Hair follicular keratinocyte (primary cell): ENCODE results near the gene PRKCZ.

- RAMPAGE, long total RNA, result no peak
These were observed 2.7 kb upstream of the MRPL20 start for GRCh38 chr1:1409828-1410212.

- RAMPAGE, long total RNA, result no peak
These were observed 3.2 kb upstream of the VWA1 start for GRCh38 chr1:1432253-1432761.

- RAMPAGE, long total RNA, result no peak
These were observed 2.8 kb upstream of the SSU72 start for GRCh38 chr1:1577282-1577962.

DNA sequence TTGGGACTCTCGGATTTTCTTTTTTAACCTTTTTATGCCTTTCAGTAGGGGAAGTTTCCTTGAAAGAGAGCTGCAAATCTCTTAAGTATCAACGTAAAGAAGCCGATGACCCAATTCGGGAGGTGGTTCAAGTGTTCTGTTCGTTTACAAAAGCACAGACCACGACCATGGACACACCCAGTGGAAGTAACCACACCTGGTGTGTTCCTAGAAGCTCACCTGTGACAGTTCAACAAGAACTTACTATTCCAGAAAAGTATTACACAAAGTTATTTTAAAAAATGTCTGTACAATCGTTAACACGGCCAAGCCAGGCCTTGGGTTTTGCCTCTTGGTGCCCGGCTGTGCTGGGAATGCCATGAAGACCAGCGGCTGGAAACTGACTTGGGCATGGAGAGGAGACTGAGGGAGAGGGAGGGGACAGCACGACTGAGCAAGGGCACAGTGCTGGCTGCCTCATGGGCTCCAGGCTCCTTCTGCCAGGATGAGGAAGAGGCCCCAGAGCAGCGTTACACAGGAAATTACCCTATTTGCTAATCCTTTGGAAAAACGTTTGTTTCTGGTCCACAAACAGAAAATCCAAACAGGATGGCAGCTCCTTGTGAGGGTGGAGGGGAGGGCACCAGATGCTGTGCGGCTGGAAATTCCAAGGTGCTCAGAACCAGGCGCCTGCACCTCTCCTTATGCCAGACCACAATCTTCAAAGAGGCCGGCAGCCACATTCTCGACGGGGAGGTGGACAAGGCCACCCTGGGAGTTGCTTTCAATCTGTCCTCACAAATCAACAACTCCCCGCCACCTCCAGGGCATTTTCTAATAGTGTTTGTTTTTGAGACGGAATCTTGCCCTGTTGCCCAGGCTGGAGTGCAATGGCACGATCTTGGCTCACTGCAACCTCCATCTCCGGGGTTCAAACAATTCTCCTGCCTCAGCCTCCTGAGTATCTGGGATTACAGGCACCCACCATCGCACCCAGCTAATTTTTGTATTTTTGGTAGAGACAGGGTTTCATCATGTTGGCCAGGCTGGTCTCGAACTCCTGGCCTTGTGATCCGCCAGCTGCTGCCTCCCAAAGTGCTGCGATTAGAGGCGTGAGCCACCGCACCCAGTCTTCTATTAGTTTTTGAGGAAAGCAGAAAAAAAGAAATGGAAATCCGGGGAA lies 4.2 kb upstream of the CDK11B start:
- RAMPAGE, long total RNA, result no peak

DNA sequence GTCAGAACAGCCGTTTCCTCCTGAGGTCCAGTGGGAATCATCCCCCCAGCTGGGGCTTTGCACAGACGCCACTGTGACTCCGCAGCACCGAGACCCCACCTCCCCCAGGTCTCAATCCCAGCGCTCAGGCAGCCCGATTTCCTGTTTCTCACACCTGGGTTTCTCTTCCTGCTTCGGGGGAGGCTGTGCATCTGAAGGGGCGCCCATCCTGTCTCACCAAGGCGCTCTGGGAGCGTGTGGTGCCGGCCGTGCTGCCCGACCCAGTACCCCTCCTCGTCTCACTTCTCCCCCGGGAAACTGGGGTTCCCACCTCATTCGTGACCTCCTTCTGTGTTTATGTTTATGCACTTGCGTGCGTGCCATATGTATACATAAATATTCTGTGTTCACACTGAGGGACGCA lies 14.7 kb downstream of the SLC35E2B start:
- RAMPAGE, long total RNA, result no peak

DNA sequence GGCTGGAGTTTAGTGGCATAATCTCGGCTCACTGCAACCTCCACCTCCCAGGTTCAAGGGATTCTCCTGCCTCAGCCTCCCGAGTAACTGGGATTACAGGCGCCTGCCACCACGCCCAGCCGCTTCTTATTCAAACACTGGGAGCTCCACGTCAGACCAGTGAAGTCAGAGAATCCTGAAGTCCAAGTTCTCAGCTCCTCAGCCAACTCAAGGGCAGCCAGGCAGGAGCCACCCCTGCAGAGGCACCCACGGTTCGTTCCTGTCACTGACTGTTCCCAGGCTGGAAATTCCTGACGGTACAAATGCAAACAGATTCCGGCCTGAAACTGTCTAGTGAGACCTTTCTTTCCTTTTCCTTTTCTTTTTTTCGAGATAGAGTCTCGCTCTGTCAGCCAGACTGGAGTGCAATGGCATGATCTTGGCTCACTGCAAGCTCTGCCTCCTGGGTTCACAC lies 11.7 kb downstream of the SLC35E2B start:
- RAMPAGE, long total RNA, result no peak

GRCh38 chr1:1745516-1746657 lies 21.7 kb upstream of the CDK11A start:
- RAMPAGE, long total RNA, result no peak

GRCh38 chr1:1756149-1757289 lies 21.8 kb downstream of the NADK start:
- RAMPAGE, long total RNA, result no peak

- RAMPAGE, long total RNA, result no peak
These were observed 19.4 kb downstream of the NADK start for GRCh38 chr1:1758531-1759659.

DNA sequence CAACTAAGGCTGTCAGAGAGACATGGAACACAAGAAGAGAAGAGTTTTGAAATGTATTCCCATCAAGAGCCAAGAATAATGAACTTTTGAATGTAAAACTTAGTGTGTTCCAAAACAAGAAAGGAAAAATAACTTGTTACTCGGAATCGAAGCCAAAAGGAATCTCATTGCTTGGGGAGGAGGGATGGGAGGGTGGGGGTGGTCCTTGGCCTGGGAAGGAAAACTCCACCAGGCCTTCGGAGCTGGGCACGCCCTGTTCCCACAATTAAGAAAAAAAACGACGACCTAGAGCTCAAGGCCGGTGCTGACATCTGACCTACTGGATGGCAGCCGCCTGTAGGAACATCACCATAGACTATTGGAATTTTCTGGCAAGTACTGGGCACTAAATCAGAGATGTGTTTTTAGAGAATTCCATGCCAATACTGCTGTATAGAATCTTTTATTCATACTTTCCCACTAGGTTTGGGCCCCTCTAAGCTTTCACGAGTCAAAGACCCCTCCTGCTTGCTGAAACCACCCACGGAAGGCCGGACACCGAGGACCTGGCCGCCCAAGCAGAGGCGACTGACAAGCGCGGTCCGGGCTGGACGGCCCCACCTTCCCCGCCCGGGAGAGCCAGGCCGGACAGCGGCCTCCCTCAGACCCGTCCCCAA lies 709 bp downstream of the NADK start:
- RAMPAGE, long total RNA, result no peak

DNA sequence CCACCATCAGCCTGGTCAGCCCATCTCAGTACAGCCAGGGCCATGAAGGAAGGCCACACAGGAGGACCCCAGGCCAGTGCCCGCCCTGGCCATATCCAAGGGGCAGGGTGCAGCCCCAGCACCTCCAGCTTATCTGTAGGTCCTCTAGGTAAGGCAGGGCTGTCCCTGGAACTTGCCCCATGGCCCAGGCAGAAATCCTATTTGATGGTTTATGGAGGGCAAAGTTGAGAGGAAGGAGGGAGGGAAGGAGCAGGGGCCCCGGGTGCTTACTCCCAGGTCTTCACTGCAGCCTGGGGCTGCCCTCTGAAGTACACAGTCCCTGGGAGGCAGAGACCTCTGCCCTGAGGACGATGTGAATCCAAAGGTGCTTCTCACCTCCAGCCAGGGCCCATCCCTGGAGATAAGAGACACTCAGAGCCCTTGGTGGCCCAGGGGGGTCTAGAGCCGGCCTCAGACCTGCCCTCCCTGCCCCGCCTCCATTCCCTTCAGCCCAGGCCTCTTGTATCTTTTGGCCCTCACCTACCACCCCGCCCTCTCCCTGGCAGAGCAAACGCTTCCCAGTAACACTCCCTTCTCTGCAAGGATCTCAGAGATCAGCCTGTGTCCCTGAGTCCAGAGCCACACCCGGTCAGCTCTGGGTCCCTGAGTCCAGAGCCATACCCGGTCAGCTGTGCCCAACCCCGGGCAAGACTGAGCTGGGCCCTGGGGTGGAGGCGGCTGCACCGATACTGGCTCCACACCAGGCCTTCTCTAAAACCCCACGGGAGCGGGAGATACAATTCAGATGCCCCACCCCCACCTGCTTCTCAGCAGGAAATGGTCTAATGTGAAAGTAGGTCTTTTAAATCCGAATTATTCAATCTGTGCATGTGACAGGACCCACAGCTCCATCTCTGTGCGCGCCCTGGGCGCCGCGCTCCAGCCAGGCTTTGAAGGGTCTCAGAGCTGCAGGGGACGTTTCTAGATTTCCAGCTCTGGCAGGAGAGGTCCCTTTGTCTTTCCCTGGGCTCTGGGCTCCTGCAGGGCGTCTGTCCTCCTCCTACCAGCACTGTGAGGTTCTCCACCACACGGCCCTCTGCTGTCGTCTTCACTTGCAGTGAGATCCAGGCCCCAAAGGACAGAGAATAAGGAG lies 3.6 kb upstream of the GNB1 start:
- RAMPAGE, long total RNA, result no peak

DNA sequence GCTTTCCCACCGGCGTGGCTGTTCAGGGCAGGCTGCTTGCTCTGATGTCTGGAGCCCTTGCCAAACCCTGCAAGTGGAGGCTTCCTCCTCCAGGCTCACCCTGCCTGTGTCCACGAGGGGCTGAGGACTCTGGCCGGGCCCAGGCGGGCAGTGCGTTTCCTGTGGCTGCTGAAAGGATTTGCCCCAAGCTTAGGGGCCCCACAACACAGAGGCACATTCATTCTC lies 24.4 kb upstream of the TMEM52 start:
- RAMPAGE, long total RNA, result no peak

DNA sequence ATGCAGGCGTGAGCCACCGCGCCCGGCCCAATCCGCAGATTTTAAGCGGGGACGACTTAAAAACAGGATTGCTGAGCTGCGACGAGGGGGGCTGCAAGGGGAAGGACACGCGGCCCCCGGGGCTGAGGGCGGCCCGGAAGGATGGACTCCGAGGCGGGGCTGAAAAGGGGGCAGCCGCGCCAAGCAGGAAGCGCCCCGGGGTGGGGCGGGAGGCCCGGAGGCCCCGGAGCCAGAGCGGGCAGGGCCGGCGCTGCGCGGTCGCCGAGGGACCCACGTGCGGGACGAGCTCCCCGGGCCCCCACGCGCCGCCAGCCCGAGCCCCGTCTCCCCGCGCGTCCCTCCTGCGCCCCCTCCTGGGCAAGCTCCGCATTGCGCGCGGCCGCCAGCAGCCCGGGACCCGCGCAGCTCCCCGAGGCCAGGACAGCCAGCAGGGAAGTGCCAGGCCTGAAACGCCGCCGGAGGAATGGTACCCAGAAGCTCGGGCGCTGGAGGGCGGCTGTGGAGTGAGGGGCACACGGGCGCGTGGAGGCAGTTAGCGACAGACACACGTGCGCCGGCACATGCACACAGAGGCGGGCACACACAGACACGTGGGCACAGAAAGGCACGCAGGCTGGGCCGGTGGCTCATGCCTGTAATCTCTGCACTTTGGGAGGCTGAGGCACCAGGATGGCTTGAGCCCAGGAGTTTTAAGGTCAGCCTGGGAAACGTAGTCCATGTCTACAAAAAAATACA lies 5.4 kb upstream of the PRKCZ start:
- RAMPAGE, long total RNA, result no peak

GRCh38 chr1:2050316-2051397 lies at the start of gene PRKCZ:
TSS of gene PRKCZ (plus strand) at chr1:2050411.
- RAMPAGE, long total RNA, result no peak

DNA sequence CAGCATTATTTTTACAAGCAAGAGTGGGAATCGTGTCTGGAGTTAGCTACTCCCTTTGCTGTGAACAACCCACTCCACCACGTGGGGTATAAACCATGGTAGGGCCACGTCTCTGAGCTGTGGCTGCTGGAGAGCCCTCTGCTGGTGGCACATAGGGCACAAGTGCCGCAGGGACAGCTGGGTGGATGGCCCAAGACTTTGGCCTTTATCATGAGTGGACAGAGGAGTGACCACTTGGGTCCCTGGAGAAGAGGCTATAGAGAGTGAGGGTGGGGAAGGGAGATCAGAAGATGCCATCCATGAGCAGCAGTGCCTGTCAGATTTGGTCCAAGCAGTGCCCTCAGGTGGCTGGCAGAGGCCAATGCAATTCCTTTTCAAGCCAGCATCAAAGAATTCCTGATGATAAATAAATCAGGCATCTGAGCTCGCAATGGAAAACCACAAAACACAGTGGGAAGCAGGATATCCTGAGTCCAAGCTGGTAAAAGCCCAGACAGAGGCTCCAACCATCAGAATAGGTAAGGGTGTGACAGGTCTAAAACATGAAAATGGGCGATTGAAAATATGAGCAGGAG lies 54.7 kb downstream of the FAAP20 start:
- RAMPAGE, long total RNA, result no peak

DNA sequence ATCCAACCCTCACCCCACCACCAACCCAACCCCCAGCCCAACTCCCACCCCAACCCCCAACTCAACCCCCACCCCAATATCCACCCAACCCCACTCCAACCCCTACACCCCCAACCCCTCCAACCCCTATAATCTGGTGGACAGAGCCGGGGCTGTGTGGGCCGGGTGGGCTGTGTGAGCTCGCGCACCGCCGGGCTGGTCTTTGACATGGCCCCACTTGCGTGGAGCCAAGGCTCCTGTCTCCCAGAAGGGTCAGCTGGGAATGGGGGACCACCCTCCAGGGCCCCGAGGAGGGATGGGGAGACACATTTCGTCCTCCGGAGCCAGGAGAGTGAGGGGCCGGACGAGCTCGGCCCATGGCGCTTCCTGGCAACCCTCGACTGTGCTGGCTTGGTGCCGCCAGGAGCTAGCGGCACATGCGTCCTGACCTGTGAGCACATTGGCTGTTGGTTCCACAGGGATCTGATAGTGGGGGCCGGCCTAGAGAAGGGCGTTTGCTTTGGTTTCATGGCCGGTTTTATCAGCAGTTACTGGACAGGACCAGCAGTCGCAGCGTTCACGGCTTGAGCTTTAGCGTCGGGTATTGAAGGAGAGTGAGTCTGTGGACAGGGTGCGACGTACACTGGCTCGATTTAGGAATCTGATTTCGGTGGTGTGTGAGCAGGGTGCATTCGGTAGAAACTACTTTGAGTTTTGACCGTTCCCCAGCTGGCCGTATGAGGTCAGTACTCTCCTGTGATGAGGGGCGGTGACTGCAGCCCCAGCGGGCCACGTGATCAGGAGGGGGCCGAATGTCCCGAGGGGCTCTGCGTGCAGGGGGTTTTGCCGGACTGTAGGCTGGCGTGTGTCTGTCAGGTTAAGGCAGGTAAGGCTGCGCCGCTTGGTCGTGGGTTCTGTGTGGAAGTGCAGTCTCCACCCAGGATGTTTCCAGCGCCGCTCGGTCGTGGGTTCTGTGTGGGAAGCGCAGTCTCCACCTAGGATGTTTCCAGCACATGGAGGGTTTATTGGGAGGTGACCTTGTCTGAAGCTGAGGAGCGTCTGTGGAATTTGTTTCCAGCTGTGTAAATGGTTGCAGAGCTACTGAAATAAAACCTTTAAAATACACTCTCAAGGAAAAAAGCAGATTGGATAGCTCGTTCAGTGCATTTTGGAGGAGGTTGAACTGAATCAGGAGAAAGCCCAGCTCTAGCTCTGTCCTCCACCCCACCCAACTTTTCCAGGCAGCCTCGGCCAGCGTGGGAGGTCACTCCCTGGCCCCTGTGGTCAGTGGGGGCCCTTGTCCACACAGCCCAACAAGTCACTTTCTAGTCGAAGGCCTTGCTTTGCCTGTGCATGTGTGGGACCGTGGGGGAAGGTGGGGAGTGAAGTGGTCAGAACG lies 18.6 kb downstream of the FAAP20 start:
- RAMPAGE, long total RNA, result no peak

DNA sequence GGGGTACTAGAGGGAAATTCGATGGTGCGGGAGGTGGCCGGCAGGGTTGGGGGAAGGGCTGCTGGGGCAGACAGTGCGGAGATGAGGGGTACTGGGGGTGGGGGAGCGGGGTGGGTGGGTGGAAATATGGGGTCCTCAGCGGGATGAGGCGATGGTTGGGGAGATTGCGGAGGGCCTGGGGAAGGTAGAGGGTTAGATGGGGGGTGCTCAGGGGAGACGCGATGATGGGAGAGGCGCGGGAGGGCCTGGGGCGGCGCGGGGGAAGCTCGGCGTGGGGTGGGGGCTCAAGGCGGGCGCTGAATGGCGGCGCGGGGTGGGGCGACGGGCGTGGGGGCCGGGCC lies 369 bp downstream of the FAAP20 start:
- RAMPAGE, long total RNA, result no peak

DNA sequence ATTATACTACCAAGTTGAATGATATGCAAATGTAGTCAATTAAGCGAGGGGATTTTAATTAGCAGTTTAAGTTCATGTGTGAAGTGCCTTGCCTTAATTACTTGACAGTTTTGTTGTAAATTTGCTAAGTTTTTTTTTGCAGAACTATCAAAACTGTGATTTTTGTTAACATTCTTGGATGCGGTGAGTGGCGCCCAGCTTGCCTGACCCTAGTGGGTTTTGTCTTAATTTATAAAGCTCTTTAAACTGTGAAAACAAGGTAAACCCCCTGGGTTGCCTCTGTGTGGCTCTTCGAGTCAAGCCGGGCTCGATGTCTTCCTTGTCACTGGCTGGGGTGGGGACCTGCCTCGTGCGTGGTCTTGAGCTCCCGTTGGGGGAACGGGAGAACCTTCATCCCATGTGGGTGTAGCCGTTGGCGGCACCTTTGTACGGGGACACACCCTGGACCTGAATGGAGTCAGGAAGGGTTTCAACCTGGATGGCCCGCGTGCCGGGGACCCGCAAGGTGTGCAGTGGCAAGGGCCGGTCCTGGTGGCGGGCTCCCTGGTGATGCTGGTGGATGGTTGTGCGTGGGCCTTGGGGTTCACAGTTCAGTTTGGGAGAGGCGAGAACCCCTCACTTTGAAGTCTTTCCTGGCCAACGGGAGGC lies 11.1 kb downstream of the SKI start:
- RAMPAGE, long total RNA, result no peak

DNA sequence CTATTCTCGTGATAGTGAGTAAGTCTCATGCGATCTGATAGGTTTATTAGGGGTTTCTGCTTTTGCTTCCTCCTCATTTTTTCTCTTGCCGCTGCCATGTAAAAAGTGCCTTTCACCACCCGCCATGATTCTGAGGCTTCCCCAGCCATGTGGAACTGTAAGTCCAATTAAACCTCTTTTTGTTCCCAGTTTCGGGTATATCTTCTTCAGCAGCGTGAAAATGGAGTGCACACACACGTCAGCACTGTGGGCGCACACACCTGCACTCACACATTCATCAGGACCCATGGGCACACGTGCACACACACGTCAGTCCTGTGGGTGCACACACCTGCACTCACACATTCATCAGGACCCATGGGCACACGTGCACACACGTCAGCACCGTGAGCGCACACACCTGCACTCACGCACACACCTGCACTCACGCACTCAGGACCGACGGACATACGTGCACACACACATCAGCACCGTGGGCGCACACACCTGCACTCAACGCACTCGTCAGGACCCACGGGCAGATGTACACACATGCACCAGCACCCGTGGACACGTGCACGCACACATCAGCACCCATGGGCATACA lies 49.4 kb downstream of the SKI start:
- RAMPAGE, long total RNA, result no peak

- RAMPAGE, long total RNA, result no peak
These were observed 80.7 kb downstream of the SKI start for GRCh38 chr1:2308776-2309331.